A172 (cell line): ENCODE measurements around the gene COL23A1.

- RAMPAGE, long total RNA: no peak
Measured at GRCh38 chr5:177510262-177511251, 931 bp upstream of the DOK3 start.

- RAMPAGE, long total RNA: no peak
Measured at GRCh38 chr5:177536195-177536885, 18.0 kb downstream of the FAM193B start.

GRCh38 chr5:177537679-177538232 is 16.6 kb downstream of the FAM193B start:
- RAMPAGE, long total RNA: no peak

- RAMPAGE, long total RNA: no peak
Measured at GRCh38 chr5:177546087-177546981, 8.0 kb downstream of the FAM193B start.

GRCh38 chr5:177638077-177638746 is 38.3 kb downstream of the B4GALT7 start:
- RAMPAGE, long total RNA: no peak

GRCh38 chr5:177671723-177672598 is 72.0 kb downstream of the B4GALT7 start:
- RAMPAGE, long total RNA: no peak

DNA sequence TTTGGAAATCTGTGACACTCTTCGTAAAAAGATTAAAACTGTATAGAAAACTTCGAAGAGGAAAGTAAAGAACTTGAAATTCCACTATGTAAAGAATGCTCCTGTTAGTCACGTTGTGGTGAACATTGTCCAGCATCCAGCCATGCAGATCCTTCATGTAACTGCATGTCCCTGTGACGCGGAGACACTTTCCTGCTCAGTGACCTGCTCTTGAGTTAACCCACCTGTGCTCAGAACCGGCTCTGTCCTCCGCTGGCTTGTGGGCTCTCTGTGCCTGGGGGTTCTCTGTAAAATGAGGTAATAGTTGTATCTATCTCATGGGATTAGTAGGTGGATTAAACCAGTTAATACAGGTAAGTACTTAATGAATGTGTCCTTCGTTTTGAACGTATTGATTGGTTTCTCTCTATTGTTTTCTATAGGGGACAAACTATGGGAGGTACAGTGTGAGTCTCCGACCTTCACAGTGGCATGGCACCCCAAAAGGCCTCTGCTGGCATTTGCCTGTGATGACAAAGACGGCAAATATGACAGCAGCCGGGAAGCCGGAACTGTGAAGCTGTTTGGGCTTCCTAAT is 112.7 kb downstream of the PROP1 start:
- RAMPAGE, long total RNA: no peak

DNA sequence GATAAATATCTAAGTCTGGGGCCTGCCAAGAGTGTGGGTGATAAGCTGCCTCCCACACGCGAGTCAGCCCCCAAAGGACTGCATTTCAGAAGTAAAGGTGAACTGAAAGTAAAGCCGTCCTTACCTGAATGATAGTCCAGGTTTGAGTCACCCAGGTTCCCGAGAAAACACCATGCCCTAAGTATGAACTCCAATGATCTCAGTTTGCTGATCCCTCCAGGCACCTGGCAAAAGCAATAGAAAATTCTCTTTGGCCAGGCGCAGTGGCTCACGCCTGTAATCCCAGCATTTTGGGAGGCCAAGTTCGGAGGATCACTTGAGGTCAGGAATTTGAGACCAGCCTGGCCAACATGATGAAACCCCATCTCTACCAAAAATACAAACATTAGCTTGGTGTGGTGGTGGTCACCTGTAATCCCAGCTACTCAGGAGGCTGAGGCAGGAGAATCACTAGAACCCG is 22.3 kb upstream of the N4BP3 start:
- RAMPAGE, long total RNA: no peak

- RAMPAGE, long total RNA: no peak
Measured at GRCh38 chr5:178149576-178150444, 3.9 kb downstream of the NHP2 start.

GRCh38 chr5:178209157-178209592 is 4.8 kb downstream of the HNRNPAB start:
- RAMPAGE, long total RNA: no peak

DNA sequence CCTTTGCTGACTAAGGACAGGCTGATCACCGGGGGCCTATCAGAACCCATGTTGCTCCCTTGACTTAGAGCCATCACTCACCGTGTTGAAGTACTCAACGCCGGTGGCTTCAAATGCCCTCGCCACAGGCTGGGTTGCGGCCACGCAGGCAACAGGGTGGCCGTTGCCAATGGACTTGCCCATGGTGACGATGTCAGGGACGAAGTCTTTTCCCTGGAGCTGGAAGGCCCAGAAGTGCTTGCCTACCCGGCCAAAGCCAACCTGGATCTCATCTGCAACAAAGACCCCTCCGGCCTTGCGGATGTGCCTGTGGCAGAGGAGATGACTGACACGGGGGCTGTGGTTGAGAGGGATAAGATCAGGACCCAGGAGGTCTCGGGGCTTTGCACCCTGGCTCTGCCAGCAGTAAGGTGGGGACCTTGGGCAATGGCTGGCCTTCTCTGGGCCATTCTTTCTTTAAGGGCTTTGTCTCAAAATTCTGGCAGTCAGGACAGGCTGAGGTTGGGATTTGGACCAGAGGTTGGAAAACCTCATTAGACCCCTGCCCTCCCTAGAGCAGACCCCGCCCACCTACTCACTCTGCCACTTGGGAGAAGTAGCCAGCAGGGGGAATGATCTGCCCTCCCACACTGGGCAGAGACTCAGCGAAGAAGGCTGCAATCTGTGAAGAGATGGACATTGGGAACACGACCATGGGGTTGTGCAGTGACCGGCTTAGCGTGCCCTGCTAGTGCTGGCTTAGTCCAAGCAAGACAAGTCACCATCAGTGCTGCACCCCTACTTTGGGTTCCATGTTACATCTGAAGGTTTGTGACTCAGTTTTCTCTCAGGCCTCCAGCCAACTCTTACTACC is 10.1 kb downstream of the PHYKPL start:
- RAMPAGE, long total RNA: no peak

GRCh38 chr5:178223178-178223677 is 9.4 kb downstream of the PHYKPL start:
- RAMPAGE, long total RNA: no peak

- RAMPAGE, long total RNA: no peak
Measured at GRCh38 chr5:178236516-178237229, 4.1 kb upstream of the PHYKPL start.

GRCh38 chr5:178477266-178477929 is 112.8 kb downstream of the COL23A1 start:
- RAMPAGE, long total RNA: no peak

GRCh38 chr5:178577368-178577994 is 12.7 kb downstream of the COL23A1 start:
- RAMPAGE, long total RNA: no peak

- RAMPAGE, long total RNA: no peak
Measured at GRCh38 chr5:178589729-178590796, at the start of gene COL23A1. TSS of gene COL23A1 (minus strand) at chr5:178590393.

- RAMPAGE, long total RNA: no peak
Measured at GRCh38 chr5:178591099-178591392, 853 bp upstream of the COL23A1 start.

DNA sequence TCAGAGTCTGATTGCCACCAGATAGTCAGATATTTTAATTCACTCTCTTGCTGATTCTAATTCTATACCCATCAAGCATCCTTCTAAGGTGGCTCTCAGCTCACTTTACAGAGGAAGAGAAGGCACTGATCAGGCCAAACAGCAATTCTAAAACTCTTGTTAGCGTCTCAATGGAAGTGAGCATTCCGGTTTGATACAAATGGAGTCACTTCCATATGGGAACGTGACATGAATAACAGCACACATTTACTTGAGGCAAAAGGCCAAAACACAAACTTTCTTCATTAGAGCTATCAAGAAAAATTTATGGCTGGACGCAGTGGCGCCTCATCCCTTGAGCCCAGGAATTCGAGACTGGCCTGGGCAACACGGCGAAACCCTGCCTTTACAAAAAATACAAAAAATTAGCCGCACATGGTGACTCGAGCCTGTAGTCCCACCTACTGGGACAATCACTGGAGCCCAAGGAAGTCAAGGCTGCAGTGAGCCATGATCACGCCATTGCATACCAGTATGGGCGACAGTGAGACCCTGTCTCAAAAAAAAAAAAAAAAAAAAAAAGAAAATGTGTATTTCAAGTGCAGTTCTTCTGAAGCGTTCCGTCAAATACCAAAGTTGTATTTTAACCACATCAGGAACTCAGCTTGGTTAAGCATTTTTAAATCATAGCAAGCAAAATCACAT is 1.8 kb downstream of the CLK4 start:
- RAMPAGE, long total RNA: no peak

GRCh38 chr5:179113744-179114699 is 53.8 kb downstream of the ZNF354C start:
- RAMPAGE, long total RNA: no peak

DNA sequence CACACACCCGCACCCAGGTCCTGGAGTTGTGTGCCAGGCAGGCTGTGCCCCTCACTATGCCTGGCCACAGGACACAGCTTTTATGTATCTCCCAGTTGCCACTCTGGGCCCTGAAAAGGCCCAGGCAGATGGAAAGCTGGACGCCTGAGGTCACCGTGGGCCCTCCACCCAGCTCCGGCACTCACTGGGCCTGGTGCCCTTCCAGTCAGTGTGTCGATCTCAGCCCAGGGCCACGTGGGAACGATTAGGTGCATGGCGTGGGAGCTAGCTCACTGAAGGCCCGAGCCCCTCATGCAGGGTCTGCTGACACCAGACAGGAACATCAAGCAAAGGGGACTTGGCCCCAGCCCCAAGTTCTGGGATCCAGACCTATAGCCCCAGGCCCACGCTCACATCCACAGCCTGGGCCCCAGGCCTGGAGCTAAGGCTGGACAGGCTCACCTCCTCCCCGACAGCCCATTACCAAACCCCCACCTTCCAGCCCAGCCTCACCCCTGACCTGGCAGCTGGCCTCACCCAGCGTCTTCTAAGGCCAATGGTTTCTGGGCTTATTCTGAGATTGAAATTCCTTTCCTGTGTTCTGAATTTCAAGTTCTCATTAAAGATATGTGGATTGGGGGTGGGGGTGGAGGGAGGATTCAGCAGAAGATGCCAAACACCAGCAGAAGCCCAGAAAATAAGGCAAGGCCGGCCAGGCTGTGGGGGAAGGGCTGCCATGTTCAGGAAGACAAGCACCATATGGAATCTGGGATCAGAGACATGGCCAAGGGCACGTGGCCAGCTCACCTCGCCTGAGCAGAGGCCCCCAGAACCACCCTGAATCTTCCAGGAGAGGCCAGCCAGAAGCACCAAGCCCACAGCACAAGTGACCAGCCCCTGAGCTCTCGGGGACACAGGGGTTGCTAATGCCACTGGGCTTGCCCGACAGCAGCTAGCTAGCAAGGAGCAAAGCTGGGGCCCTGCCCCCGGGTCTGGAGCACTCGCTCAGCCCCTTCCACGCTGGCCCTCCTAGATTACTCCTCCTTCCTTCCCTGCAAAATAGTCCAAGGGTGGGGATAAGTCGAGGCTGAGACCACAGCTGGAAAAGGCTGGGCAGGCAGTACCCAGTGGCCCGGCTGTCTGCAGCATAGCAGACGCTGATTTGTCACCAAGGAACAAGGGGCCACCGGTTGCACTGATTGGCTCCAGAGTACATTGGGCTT is 74.3 kb downstream of the ADAMTS2 start:
- RAMPAGE, long total RNA: no peak